CD14-positive monocyte (primary cell): Measurements from ENCODE around the gene BMAL1.

DNA sequence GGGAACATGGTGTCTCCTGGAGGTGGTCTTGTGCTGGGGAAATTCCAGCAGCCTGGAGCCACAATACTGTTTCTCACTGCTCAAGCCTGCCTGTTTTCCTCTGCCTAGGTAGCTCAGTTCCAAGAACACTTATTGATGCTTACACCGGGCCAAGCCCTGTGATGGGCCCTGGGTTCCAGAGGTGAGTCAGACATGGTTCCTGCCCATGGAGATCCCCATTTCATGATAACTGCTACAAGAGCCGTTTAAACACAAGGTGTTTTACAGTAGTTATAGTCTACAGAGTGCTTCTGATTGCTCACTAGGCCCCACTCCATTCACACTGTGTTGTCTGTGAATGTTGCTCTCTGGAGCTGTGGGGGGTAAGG, 813 bp upstream of the MICAL2 start:
- CAGE, long polyA plus RNA, result no peak

DNA sequence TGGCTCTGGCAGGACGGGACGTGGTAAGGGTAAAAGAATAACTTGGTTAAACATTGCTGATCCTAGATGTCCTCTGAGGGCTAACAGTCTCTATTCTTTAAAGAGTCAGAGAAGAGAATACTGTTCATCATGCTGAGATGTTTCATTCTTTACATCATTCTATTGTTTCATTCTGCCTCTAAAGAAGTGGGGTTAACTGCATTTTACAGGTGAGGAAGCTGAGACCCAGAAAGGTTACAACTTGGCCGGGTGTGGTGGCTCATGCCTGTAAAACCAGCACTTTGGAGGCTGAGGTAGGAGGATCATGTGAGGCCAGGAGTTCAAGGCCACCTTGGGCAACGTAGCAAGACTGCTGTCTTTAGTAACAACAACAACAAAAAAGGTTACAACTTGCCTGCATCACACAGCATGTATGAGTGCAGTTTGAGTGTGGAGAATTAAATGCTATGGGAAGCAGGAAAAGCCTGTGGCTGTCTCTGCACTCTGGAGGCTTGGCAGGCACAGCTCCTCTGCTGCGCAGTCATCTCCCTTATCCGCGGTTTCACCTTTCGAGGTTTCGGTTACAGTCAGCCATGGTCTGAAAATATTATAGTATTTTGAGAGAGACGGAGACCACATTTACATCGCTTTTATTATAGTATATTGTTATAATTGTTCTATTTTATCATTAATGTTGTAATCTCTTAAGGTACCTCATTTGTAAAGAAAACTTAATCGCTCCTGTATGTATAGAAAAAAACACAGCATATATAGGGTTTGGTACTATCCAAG, 2.8 kb downstream of the MICAL2 start:
- CAGE, long polyA plus RNA, result no peak

- CAGE, long polyA plus RNA, result no peak
Measured at GRCh38 chr11:12179443-12180088, 69.2 kb downstream of the MICAL2 start.

DNA sequence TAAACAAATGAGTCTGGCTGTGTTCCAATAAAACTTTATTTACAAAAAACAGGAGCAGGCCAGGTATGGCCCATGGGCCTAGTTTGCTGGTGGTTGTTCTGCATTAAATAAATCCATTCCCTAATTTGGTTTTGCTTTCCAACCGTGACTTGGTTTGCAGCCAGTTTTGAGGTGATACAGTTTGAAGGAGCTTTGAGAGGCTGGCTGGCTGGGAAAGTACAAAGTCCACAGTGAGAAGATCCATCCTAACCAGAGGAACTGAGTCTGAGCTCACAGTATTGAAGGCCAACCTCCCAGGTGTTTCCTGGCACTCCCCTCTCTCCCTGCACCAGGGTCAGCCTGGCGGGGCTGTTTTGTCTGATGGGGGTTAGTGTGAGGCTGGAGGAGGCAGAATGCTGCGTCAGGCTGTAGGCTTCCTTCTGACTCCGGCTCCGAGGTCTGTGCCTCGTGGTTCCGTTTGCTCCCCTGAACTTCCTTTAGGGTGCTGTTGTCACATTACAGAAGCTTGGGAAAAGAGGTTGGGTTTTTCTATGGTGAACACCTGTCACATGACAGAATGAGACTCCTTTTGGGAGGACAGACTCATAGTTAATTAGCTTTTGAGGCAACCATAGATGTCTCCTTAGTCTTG, 129.6 kb downstream of the MICAL2 start:
- CAGE, long polyA plus RNA, result no peak

DNA sequence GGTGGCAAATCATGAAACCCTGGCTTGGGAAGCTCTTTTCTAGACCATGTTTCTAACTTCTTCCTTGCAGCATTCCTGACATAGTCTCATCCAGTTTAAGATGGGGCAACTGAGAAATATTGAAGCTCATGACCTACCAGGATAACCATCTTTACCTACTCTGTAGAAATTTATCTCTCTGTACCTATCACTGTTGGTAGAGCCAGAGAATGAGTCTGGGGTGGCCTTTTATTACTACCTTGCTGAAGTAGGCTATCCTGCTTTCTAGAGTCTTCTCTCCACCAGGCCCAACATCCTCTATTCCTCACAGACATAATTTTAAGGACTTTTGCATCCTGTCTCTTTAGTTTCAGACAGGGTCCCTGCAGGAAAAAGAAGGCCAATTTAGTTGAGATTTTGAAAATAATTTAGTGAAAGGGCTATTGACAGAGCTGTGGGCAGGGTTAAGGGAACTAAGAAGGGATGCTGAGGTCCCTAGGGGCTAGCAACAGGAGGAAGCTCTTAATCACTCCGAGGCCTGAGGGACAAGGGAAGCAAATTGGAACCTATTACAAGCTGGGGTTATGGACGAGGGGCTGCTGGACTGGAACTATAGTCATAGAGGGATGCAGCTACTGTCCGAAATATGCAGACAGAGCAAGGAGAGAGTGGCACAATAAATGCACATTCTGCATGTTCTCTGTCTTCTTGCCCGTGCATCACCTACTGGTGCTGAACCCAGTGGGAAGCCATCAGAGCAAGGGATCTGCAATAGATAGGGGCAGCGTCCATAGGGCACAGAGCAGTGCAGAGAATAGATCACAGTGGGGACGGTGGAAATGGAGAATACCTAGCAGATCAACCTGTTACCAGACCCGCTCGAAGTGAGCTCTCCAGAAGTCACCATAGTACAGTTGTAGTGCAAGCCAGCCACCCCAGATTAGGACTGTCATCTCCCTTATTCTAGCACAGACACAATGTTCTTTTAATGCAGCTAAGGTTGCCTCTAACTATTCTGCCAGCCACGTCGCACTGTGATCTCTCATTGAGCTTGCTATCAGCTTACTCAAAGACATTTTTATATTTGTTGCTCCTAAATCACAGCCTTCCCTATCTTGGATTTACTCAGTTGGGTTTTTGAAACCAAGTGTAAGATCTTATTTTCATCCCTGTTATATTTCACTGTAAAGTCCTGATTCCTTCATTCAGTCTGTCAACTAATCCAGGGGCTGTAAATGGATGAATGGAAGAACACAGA, 2.9 kb downstream of the PARVA start:
- CAGE, long polyA plus RNA, result no peak

DNA sequence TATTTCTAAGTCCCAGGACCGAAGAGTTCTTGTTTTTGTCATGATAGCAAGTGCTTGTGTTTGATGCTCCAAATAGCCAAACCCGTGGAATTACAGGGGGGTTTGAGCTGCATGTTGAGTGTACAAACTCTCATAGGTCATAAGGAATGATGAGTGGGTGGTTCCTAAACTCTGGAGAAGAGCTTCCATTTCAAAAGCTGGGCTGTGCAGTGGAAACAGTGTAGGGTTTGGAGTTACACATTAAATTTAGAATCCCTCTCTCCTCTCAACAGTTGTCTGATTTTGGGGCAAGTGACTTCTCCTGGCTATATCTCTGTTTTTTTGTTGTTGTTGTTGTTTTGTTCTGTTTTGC, 58.1 kb downstream of the PARVA start:
- CAGE, long polyA plus RNA, result no peak

- CAGE, long polyA plus RNA, result no peak
Measured at GRCh38 chr11:12477684-12478087, 100.3 kb downstream of the PARVA start.

DNA sequence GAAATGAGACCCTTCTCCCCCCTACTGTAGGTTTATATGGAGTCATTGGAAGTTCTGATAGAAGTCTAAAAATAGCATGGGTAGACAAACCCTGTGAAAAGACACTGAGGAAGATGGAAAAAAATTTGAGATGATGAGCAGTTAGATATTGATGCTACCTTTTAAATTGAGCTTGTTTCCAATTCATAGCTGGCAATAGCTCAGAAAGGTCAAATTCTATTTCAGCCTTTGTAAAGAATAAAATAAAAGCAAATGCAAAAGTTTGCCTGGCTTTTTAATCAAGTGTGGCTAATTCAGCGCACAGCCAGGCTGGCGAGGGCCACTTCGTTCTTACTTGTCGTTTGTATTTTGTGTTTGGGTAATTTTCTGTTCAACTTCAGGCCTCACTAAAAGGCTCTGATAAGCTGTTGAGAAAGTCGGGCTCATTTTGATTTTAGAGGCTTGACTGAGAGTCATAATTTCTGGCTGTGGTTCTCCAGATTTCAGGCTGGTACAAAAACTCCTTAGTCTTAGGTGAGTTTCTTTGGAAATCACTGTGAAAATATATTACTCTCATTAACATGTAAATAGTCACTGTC, 20.7 kb downstream of the TEAD1 start:
- CAGE, long polyA plus RNA, result no peak

GRCh38 chr11:12715641-12716239, 41.5 kb downstream of the TEAD1 start:
- CAGE, long polyA plus RNA, result no peak

DNA sequence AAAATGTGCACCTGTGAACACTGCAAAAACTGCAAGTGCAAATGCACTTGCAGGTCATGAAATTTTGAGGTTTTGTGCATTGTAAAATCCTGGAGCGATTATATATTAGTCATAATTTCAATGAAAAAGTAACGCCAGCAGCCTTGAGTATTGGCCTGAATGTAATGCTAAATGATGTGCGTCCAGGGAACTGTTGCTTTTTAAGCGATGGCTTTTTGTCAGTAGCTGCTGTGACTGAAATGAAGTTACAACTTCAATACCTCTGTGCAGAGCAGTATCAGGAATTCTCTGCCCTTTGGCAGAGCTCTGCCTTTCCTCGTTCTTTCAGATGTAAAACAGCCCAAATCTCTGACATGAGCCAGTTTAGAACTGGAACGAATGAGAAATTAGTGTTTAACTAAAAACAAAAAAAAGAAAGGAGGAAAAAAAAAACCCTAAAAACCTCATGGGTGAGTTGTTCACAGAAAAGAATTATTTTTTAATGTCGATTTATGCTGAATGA, 146.5 kb upstream of the RASSF10 start:
- CAGE, long polyA plus RNA, result no peak

DNA sequence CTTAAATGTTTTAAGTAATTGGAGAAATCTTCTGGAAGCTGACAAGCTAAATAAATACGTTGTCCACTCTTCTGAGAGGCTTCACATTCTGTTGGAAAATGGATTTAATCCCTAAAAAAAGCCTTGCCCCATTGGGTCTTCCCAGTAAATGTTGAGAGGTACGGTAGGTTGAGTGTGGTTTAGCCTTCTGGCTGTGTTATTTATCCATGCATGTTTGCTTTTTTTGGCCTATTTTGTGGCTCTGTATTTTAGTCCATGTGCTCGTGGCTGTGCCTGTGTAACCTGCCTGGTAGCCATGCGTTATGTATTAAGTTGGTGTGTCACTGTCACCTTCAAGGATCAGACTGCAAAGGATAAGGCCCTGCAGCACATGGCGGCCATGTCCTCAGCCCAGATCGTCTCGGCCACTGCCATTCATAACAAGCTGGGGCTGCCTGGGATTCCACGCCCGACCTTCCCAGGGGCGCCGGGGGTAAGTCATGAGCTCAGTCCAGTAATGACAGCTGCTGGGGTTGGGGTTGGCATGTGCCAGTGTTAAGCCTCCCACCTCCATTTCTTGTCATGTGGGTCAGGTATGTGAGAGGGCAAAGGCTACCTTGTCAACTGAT, 129.6 kb upstream of the RASSF10 start:
- CAGE, long polyA plus RNA, result no peak

DNA sequence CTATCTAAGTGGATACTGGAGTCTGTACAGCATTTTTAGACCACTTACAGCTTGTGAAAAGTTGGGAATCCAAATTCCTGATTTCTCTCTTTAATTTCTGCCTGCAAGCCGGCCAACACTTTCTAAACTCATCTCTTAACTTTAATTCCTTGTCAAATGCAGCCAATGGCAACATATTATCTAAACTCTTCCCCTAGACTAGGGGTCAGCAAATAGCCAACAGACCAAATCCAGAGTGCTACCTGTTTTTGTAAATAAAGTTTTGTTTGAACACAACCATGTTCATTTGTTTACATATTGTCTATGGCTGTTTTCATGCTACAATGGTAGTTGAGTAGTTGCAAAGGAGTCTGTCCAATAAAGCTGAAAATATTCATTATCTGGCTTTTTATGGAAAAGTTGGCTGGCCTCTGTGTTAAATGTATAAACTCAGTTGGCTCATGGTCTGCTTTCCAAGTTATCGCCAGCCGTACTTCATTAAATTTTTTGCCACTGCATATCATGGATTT, 37.2 kb upstream of the RASSF10 start:
- CAGE, long polyA plus RNA, result no peak

DNA sequence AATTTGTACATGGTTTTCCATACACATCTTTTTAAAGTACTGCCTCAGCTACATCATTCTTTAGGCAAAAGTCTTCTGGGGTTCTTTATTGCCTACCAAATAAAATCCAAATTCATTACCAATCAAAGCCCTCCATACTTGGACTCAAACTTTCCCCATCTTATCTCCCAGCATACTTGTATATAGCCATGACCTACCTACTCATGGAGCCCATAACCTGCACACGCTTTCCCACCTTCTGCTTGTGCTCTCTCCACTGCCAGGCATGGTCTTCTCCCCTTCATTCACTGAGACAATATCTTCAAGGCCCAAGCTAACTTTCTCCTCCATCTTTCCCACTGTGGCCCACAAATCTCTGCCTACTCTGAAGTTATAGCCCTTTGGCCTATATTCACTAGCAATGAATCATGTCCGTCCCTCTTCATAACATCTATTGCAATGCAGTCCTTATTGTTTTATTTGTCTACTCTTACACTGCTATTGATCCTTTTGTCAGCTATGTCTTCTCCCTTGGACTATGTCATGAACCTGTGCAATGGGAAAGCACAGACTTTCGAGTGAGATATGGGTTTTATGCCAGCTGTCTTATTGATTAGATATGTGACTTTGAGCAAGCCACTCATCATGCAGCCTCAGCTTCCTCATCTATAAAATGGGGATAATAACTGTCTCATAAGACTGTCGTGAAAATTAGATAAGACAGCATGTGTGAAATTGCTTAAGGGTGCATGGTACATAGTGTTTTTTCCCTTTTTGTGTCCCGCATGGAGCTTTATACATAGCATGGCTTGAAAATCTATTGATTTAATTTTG, 32.2 kb upstream of the RASSF10 start:
- CAGE, long polyA plus RNA, result no peak

- CAGE, long polyA plus RNA, result no peak
Measured at GRCh38 chr11:13118539-13118995, 109.5 kb downstream of the RASSF10 start.

- CAGE, long polyA plus RNA, result no peak
Measured at GRCh38 chr11:13276461-13277570, 774 bp upstream of the BMAL1 start.

- CAGE, long polyA plus RNA, result no peak
Measured at GRCh38 chr11:13277571-13278414, at the start of gene BMAL1. TSS of gene BMAL1 (plus strand) at chr11:13277790.

GRCh38 chr11:13294582-13295161, 17.1 kb downstream of the BMAL1 start:
- CAGE, long polyA plus RNA, result no peak

DNA sequence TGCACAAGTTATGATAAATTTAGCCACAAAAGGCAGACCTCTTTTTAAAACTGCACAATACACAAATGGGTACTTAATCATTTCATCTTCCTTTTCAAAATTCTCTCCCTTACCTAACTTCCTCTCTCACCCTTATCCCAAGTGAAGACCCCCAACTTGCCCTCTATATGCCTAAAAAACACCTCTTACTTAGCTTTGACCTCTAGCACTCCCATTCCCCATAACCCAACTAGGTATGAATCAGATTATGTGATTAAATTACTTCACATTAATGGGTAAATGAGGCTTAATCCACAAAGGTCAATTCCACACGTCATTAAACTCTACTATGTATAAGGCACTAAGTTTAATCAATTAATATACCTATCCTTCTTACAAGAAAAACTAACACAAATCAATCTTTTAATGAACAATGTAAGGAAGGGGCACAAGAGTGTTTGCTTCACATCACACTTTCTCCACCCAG, 2.8 kb downstream of the BTBD10 start:
- CAGE, long polyA plus RNA, result no peak

DNA sequence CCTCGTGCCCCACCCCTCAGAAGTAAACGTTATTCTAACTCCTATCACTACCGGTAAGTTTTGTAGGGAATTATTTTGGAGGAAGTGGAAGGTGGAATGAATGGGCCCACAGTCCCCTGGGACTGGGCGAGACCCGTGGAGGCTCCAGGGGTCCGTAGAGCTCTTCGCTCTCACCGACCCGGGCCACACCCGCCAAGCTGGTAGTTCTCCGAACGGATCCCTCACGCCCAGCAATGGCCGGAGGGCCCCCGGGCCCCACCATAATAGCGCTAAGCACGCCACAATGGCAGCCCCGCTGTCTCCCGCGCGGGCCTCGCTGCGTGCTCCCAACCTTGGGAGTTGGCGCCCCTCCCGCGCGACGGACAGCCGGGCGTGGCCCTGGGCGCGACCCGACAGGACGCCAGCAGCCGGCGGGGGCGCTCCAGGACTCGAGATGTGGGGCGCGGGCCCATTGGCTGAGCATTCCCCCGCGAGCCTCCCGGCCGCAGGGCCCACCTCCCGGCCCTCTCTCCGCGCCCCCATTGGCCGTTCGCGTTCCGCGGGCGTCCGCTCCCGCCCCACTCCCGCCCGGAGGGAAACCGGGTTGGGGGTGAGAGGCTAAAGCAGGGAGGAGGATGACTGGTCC, 441 bp upstream of the FAR1 start:
- CAGE, long polyA plus RNA, result no peak

- CAGE, long polyA plus RNA, result no peak
Measured at GRCh38 chr11:14015537-14016212, 53.2 kb downstream of the SPON1 start.